ENCODE results near the gene CMC4.

- RRBS = no CpG with 5 or more reads among the region's 7 CpGs
Observed at GRCh38 chrX:154014170-154014679, 5.5 kb downstream of the IRAK1 start.

DNA sequence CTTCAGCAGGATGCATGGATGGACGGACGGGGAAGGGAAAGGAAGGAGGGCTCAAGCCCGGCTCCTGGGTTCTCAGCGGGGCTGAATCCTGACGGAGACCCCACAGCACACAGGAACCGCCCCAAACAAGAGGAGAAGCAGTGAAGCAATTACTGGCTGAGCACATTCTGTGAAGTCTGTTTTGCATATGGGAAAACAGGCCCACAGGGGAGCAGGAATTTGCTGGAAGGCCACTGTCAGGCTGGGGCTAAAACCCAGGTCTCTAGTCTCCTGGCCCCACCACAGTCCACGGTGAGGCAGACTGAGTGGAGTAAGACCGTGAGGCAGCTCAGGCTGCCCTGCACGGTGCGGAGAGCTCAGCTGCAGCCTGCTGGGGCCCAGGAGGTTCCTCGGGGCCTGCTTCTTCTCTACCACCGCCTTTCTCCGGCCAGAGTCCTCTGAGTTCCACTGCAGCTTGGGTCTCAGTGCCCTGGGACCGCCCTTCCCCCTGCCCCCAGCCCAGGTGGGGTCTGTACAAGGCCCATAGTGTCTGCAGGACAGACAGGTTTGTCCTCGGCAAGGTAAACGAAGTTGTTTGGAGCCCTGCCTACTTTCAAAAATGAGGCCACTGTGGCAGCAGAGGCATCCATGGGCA, 4.3 kb downstream of the IRAK1 start:
- RRBS = no CpG with 5 or more reads among the region's 16 CpGs

- RRBS = no CpG with 5 or more reads among the region's 8 CpGs
Observed at GRCh38 chrX:154090664-154091375, 6.7 kb downstream of the MECP2 start.

DNA sequence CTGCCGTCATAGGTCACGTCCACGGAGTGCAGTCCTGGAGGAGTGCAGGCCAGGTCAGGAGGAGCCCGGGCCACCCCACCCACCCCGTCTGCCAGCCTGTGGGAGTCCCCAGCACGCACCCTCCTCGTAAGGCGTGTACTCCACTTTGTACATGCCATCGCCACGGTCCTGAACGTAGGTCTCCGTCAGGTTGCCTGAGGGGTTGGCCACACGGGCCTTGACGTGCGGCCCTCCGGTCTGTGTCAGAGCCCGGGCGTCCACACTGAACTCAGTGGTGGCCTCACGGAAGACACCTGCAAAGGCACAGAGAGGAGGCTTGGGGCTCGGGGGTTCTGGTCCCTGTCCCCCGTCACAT, 14.8 kb downstream of the FLNA start:
- RRBS = no CpG with 5 or more reads among the region's 21 CpGs

GRCh38 chrX:154459050-154459466, 977 bp downstream of the PLXNA3 start:
- RRBS = no CpG with 5 or more reads among the region's 7 CpGs

GRCh38 chrX:154475487-154475959, 3.6 kb downstream of the LAGE3 start:
- RRBS = no CpG with 5 or more reads among the region's 9 CpGs

GRCh38 chrX:154525428-154526016, 9.5 kb upstream of the FAM3A start:
- RRBS = no CpG with 5 or more reads among the region's 11 CpGs

- RRBS = no CpG with 5 or more reads among the region's 10 CpGs
Observed at GRCh38 chrX:154546108-154546594, 495 bp downstream of the G6PD start.

DNA sequence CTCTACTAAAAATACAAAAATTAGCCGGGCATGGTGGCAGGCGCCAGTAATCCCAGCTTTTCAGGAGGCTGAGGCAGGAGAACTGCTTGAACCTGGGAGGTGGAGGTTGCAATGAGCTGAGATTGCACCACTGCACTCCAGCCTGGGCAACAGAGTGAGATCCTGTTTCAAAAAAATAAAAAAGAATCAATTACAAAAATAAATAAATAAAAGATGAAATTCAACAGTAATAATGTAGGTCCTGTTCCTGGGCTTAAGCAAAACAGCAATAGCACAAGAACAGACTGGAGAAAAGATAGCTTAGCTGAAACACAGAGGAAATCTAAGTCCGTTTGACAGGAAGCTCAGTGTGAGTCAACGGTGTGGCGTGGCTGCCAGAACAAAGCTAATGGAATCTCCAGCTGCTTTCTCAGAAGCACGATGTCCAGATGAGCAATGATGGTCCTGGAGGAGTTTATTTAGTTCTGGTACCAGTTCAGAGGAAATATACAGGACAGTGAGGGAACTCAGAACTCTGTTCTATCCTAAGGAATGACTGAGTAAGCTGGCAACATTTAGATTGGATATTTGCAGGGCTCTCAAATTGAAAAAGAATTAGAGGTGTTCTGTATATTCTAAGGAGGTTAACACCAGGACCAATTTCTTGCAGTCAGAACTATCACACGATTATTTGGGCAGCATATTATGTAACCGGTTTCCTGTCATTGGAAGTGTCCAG, 12.9 kb downstream of the GAB3 start:
- RRBS = no CpG with 5 or more reads among the region's 8 CpGs

- RRBS = no CpG with 5 or more reads among the region's 5 CpGs
Observed at GRCh38 chrX:154774303-154774823, 11.7 kb downstream of the DKC1 start.

- RRBS = no CpG with 5 or more reads among the region's 17 CpGs
Observed at GRCh38 chrX:154774824-154775942, 12.5 kb downstream of the DKC1 start.

DNA sequence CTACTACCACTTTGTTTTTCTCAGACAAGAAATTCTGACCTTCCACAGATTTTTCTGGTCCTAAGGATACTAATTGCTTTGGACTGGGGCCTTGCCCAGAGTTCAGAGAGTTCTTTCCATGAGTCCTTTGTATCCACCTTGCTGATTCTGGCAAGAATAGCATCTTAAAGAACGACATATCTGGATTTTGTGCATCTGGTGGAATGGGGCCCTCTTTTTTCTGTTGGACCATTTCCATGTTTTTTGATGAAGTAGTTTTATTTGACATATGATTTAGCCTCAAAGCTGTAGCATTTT, 44.1 kb downstream of the F8A1 start:
- RRBS = no CpG with 5 or more reads among the region's 1 CpG

DNA sequence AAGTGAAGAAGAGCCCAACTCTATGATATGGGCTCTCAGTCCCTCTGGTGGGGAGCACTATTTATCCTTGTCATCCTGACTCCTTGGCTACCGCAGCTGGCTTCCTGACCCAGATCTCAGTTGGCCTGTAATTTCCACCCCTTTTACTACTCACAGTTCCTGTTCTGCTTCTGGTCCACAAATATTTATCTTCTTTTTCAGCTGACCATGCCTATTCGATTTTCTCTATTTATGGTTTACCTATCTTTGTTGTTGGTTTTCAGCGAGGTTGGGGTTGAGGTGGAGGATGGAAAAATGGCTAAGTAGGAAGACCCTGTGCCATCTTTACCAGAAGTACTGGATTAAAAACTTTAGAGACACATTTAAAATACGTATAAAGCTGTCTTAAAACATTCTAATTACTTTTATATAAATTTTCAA, 33.7 kb downstream of the F8 start:
- RRBS = no CpG with 5 or more reads among the region's 4 CpGs

- RRBS = no CpG with 5 or more reads among the region's 4 CpGs
Observed at GRCh38 chrX:155007328-155007726, 15.2 kb downstream of the F8 start.

GRCh38 chrX:155070712-155071769, at the start of gene CMC4:
Gene CMC4 (minus strand): TSS chrX:155071136.
- RRBS = 1% methylated on average over 29 of the region's 101 CpGs

- RRBS = 72% methylated on average over 4 of the region's 22 CpGs
Observed at GRCh38 chrX:155766883-155767973, 113.9 kb upstream of the VAMP7 start.

- RRBS = no CpG with 5 or more reads among the region's 55 CpGs
Observed at GRCh38 chrX:156029236-156029577, 31.7 kb downstream of the IL9R start.